Uterus (tissue), 7 donors: ENCODE results near the gene DBR1.

DNA sequence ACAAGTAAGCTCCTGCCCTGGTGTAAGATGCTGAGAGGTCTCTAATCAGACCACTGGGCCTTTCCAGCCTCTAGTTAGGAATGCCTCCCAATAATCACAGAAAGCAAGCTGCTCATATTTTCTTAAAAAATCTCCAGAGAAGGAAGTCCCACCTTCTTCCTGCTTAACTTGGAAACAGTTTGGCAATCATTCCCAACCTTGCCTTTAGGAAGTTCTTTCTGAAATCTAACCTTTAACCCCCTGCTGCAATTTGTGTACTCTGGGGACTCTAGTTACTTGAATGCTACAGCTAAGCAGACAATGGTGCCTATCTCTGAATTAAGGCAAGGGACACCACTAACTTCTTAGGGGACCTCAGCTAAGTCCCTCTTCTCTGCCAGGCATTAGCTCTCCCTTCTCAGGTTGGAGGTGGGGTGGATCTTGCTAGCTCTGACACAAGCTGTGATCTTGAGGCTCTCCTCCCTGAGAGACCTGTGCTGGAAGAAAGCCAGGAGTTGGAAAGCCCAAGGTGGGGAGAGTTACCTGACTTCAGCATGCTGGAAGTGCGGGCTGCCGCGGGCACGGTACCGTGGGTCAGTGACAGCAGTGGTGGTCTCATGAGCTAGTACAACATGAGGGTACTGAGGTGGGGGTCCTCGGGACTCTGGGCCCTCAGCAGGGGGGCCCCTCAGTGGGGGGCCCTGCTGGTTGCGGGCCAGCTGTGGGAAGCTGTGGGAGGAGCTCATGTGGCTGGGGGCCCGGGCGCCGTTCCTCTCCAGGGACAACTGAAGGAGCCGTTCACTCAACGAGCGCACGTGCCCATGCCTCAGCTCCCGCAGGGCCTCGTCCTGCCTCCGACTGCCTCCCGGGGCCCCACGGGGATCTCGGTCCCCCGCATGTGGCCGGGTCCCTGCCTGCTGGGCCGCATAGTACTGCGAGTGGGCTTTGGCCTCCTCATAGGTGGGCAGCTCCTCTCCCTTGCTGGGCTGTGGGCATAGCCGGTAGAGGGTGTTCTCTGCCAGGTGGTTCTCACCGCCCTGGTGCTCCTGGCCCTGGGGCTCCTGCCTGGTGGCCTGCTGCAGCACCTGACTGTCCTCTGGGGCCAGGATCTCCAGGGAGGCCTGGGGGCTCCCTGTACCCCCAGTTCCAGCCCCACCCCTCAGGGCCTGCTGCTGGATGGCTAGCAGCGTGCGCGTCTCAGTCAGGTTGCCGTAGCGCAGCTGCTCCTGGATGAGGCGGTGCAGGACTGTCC, 3.7 kb downstream of the AMOTL2 start:
- PRO-cap, 4 experiments, result no peak in any of the 4 experiments
- RAMPAGE, long total RNA, 2 experiments, result no peak in any of the 2 experiments
- RRBS, result 44% methylated on average over 14 of the region's 32 CpGs

DNA sequence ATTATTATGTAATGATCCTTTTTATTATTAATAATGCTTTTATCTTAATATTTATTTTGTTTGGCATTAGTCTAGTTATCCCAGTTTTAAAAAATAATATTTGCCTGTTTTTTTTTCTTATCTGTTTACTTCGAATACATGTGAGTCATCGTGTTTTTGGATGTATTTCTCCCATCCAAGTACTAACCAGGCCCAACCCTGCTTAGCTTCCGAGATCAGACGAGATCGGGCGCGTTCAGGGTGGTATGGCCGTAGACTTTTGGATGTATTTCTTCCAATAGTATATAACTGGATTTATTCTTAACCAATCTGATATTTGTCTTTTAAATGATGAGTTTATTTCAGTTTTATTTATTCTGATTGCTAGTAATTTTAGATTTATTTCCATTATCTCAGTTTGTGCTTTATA, 11.8 kb upstream of the EPHB1 start:
- PRO-cap, 4 experiments, result no peak in any of the 4 experiments
- RAMPAGE, long total RNA, 2 experiments, result no peak in any of the 2 experiments
- RRBS, result no CpG with 5 or more reads among the region's 8 CpGs

- PRO-cap, 4 experiments, result no peak in any of the 4 experiments
- RAMPAGE, long total RNA, 2 experiments, result no peak in any of the 2 experiments
- RRBS, result no CpG with 5 or more reads among the region's 9 CpGs
Observed at GRCh38 chr3:136151598-136152390, 44.3 kb downstream of the MSL2 start.

- PRO-cap, 4 experiments, result no peak in any of the 4 experiments
- RAMPAGE, long total RNA, 2 experiments, result no peak in any of the 2 experiments
- RRBS, result no CpG with 5 or more reads among the region's 5 CpGs
Observed at GRCh38 chr3:136623153-136623384, 129.1 kb downstream of the STAG1 start.

GRCh38 chr3:136954116-136954372, 3.7 kb upstream of the IL20RB start:
- PRO-cap, 4 experiments, result no peak in any of the 4 experiments
- RAMPAGE, long total RNA, 2 experiments, result no peak in any of the 2 experiments
- RRBS, result no CpG with 5 or more reads among the region's 5 CpGs

GRCh38 chr3:137009933-137010448, 52.2 kb downstream of the IL20RB start:
- PRO-cap, 4 experiments, result no peak in any of the 4 experiments
- RAMPAGE, long total RNA, 2 experiments, result no peak in any of the 2 experiments
- RRBS, result no CpG with 5 or more reads among the region's 5 CpGs

DNA sequence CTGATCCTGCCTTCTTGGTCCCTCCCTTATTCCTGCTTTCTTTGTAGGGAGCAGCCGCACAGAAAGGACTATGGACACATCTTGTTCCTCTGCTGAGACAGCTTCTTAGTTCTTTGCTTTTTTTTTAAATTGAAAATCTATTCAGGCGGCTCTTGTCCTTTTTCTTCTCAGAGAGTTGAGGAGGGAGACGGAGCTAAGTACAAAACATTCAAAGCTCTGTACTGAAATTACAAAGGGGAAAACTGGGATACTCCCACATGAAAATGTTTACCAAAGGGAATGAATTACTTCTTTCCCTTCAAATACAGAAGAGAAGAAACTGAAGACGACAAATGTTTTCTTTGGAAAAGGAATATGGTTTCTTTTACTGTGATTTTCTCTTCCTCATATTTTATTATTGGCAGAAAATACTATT, 285.2 kb downstream of the IL20RB start:
- PRO-cap, 4 experiments, result peak in 1 of 4 experiments; most common plus-strand start position 170 of the sequence (in 1)
- RAMPAGE, long total RNA, 2 experiments, result no peak in any of the 2 experiments
- RRBS, result no CpG with 5 or more reads among the region's 4 CpGs

DNA sequence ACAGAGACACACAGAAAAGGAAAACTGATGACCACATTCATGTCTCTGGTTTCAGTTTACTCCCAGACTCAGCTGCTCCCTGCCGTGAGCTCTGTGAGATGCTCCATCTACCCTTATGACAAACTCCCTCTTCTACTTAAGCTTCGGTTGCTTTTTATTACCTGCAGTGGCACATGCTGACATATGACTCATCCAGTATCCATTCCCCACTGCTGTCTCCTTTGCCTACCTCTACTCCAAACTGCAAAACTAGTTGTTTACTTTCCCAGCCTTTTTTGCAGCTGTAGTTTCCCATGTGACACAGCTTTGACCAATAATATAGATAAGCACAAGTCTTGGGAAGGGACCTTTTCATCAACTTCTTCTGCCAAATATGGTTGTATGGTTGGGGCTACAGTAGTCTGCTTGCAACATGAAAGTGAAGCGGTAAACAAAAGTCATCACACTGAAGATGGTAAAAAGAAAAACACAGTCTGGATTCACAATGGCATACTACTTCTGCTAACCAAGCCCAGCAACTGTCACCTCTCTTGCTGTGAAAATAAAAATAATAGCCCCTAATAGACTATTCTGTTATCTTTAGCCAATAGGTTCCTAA, 32.8 kb downstream of the DZIP1L start:
- PRO-cap, 4 experiments, result peak in 2 of 4 experiments; most common minus-strand start position 117 of the sequence (in 2)
- RAMPAGE, long total RNA, 2 experiments, result no peak in any of the 2 experiments
- RRBS, result no CpG with 5 or more reads among the region's 3 CpGs

GRCh38 chr3:138174211-138175141, at the start of gene DBR1:
TSS of gene DBR1 (minus strand) at chr3:138174921.
- PRO-cap, 4 experiments, result peak in 4 of 4 experiments; most common plus-strand start chr3:138174949 (in 2); most common minus-strand start chr3:138174861 (in 4)
- RAMPAGE, long total RNA, 2 experiments, result start-site peak on the minus strand in 2 of 2 experiments, at chr3:138174884-138174951 at its widest, 46 to 75 reads per replicate
- RRBS, result 1% methylated on average over 8 of the region's 39 CpGs

GRCh38 chr3:138187474-138188374, 623 bp downstream of the ARMC8 start:
- PRO-cap, 4 experiments, result peak in 4 of 4 experiments; most common plus-strand start chr3:138187531 (in 2); most common minus-strand start chr3:138188236 (in 4)
- RAMPAGE, long total RNA, 2 experiments, result start-site peak on the plus strand in 1 of 2 experiments, at chr3:138187528-138187532 at its widest, 445 reads per replicate
- RRBS, result 3% methylated on average over 27 of the region's 60 CpGs

DNA sequence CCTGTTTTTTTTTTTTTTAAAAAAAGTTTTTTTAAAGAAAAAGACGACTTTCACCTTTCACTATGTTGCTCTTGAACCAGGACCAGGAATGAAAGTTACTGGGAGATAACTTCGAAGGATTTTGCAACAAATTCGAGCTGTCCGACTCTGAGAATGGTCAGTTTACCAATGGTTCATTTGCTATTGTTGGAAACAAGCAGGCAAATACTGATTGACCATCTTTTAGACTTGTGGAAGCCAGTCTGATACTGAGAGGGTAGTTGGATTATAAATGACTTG, 1.2 kb downstream of the ARMC8 start:
- PRO-cap, 4 experiments, result no peak in any of the 4 experiments
- RAMPAGE, long total RNA, 2 experiments, result no peak in any of the 2 experiments
- RRBS, result no CpG with 5 or more reads among the region's 4 CpGs

GRCh38 chr3:138261473-138262259, 68.0 kb downstream of the NME9 start:
- PRO-cap, 4 experiments, result no peak in any of the 4 experiments
- RAMPAGE, long total RNA, 2 experiments, result no peak in any of the 2 experiments
- RRBS, result no CpG with 5 or more reads among the region's 6 CpGs

DNA sequence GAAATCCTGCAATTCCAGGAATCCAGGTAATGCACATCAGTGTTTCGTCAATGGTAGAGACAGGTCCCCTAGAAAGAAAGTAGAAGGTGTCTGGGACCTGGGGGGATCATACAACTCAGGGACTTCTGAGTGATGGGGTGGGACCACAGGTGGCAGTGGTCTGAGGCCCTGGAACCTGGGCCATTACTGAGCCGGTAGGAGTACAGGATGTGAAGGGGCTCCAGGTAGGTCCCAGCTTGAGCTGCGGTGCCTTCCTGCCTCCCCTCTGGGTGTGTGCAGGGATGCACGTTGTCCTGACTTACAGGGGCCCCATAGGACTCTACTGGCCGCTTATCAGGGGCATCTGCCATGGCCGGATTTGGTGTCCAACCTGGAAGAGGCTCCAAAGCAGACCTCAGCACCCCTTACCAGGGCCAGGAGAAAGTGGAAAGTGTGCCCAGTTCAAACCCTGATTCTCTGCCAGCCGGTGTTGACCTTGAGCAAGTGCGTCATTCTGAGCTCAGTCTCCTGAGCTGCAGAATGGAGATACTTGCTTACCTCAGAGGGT, 35.6 kb upstream of the ESYT3 start:
- PRO-cap, 4 experiments, result no peak in any of the 4 experiments
- RAMPAGE, long total RNA, 2 experiments, result no peak in any of the 2 experiments
- RRBS, result 45% methylated on average over 2 of the region's 8 CpGs

DNA sequence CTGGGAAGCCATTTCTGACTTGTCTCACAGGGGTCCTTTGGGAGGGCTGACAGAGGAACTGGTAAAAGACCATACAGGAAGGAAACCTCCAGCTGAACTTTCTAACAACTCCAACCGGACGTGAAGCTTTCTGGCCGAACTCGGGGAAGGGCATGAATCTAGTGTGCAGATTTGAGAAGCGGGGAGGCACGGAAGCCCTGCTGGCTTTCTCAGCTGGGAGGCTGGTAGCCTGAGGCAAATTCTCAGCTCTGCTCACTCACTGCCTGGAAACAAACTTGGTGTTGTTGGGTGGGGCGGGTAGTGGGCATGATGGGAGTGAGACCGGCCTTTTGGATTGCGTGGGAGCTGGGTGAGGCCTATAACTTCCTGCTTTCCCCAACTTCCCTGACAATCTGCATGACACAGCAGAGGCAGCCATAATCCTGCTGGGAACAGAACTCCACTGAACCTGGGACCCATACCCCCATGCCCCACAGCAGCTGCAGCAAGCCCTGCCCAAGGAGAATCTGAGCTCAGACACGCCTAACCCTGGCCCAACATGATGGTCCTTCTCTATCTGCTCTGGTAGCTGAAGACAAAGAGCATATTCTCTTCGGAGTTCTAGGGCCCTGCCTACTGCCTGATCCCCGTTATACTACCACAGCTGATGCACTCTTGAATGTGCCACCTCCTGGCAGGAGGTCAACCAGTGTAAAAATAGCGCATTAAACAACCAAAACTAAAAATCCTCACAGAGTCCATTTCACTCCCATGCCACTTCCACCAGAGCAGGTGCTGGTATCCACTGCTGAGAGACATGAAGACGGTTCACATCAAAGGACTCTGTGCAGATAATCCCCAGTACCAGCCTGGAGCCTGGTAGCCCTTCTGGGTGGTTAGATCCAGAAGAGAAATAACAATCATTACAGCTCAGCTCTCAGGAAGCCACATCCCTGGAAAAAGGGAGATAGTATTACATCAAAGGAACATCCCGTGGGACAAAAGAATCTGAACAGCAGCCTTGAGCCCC, 44.7 kb downstream of the CEP70 start:
- PRO-cap, 4 experiments, result no peak in any of the 4 experiments
- RAMPAGE, long total RNA, 2 experiments, result no peak in any of the 2 experiments
- RRBS, result no CpG with 5 or more reads among the region's 15 CpGs

DNA sequence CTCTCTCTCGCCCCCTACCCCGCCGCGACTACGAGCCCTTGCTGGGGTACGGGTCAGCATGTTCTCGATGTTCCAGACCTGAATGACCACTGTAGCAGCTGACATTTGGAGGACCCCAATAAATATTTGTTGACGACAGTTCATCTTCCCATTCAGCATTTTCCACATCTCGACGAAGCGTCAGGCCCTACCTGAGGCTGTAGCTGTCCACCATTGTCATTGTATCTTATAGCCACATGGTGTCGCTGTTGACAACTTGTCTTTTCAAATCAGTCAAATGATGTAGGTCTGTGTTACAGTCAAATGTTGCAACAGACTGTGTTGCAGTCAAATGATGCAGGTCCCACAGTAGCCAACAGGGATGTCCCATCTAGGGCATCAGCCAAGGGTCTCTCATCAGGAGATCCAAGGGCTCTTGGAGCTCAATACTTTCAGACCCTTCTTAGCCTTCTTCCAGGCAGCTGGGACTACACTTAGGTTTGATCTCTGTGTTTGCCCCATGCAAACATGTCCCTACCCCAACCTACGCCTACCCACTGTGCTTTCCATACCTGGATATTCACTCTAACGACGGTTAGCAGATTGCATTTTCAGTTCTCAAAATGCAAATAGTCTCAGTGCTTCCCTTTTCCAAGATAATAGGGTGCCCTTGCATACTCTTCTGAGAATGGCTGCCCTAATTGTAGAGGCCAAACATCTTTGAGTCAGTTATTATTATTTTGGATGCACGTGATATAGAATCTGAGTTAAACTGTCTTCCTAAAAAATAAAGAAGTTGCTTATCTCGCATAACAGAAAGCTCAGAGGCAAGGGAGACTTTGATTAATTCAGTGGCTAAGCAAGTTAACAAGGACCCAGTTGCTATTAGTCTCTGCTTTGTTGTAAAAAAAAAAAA, 803 bp upstream of the CEP70 start:
- PRO-cap, 4 experiments, result peak in 3 of 4 experiments; most common plus-strand start position 293 of the sequence (in 1); most common minus-strand start position 228 of the sequence (in 2)
- RAMPAGE, long total RNA, 2 experiments, result no peak in any of the 2 experiments
- RRBS, result no CpG with 5 or more reads among the region's 17 CpGs

DNA sequence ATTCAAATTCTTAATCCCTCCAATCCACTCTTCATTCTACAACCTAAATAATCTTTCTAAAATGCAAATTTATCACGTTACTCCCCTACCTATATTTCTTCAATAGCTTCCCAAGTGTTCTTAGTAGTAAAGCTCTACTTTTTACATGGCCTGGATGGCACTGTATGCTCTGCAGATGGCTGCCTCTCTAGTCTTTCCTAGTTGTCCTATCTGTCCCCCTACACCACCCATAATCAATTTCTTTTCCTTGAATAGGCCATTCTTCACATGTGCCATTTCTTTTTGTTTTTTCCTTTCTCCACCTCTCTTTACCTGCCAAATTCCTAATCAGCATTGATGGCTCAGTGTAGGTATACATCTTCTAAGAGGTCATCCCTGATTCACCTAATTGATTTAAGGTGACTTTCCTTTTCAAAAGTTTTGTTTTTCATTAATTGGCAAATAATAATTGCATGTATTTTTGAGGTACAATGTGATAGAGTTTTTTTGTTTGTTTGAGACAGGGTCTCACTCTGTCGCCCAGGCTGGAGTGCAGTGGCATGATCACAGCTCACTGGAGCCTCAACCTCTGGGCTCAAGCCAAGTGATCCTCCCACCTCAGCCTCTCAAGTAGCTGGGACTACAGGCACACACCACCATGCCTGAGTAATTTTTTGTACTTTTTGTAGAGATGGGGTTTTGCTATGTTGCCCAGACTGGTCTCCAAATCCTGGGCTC, 85.2 kb downstream of the PIK3CB start:
- PRO-cap, 4 experiments, result no peak in any of the 4 experiments
- RAMPAGE, long total RNA, 2 experiments, result no peak in any of the 2 experiments
- RRBS, result no CpG with 5 or more reads among the region's 2 CpGs

GRCh38 chr3:138832649-138833095, 2.1 kb downstream of the PIK3CB start:
- PRO-cap, 4 experiments, result no peak in any of the 4 experiments
- RAMPAGE, long total RNA, 2 experiments, result no peak in any of the 2 experiments
- RRBS, result no CpG with 5 or more reads among the region's 20 CpGs

- PRO-cap, 4 experiments, result peak in 2 of 4 experiments; most common plus-strand start chr3:138936503 (in 2); most common minus-strand start chr3:138936177 (in 1)
- RAMPAGE, long total RNA, 2 experiments, result no peak in any of the 2 experiments
- RRBS, result 3% methylated on average over 19 of the region's 60 CpGs
Observed at GRCh38 chr3:138935618-138936645, 11.0 kb downstream of the FOXL2 start.

DNA sequence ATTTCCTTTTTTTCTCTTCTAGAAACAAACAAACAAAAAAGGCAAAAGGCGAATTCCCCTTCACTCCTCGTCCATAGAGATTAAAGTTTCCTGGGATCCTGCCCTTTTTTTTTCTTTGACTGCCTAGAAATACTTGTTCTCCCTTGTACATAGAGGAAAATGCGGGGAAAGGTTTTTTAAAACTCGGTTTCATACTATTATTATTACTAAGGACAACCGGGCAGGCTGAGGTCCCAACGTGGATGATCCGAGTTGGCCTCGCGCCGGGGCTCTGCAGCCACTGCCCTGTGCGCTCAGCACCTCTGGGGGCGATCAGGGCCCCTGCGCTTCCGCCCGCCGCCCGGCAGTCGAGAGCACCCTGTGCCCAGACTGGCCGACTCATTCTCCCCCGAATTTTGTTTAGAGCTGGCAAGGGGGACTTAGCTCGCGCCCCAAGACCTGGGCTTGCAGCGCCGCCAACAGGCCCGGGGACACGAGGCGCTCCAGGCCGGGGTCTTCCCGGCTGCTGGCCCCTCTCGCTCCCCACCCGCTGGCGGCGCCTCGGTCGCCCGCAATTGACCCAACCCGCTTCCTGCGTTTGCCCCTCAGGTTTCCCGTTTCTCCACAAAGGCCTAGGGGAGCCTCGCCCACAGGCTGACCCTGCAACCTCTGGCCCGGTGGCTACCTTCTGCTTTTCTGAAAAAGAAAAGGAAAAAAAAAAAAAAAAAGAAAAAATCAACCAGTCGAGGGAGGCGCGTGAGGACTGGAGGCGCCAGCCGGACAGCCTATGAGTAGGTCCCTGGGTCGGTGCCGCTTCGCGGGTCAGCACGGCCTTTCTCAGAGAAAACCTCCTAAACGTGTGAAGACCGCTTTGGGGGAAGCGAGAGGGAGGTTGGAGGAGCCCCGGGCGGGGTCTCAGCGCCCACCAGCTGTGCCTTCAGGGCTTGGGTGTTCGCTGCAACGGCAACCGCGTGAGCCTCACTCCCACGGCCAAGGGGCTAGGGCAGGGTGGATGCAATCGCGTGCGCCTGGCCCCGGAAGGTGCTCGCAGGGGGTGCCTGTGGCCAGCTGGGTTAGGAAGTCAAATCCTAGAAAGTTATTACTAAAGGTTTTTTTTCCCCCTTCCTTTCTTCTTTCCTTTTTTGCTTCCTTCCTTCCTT, 7.3 kb downstream of the FOXL2 start:
- PRO-cap, 4 experiments, result peak in 1 of 4 experiments; most common plus-strand start position 74 of the sequence (in 1)
- RAMPAGE, long total RNA, 2 experiments, result no peak in any of the 2 experiments
- RRBS, result 22% methylated on average over 12 of the region's 67 CpGs

- PRO-cap, 4 experiments, result peak in 1 of 4 experiments; most common plus-strand start chr3:138945424 (in 1)
- RAMPAGE, long total RNA, 2 experiments, result no peak in any of the 2 experiments
- RRBS, result 8% methylated on average over 49 of the region's 112 CpGs
Observed at GRCh38 chr3:138944757-138945829, 1.8 kb downstream of the FOXL2 start.